Gallbladder (tissue), 1 donor: ENCODE results near the gene NDUFS6.

DNA sequence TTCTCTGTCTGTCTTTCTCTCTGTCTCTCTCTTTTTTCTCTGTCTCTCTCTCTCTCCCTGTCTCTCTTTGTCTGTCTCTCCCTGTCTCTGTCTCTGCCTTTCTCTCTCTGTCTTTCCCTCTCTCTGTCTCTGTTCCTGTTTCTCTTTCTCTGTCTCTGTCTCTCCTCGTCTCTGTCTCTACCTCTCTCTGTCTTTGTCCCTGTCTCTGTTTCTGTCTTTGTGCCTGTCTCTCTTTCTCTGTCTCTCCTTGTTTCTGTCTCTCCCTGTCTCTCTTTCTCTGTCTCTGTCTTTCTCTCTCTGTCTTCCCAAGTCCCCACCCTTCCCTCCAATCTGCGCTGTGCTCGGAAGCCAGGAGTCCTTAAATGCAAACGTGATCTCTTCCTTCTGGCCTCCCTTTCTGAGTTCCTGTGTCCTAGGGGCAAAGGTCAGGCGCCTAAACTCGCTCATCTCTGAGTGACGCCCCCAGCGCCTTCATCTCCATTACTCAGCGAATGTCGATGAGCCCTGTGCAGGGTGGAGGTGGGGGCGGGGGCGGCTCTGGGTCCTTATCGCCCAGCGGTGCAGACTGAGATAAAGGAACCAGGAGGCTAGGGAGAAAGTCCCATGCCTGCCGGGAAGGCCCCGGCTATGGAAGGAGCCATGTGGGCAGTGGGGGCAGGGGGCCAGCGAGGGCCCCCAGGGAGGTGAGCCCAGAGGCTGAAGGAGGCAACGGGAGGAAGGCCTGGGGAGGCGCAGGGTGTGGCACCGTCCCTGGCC is 1.6 kb upstream of the SLC6A19 start:
- PRO-cap: bidirectional peak, plus-strand start at position 573 of the sequence, minus-strand start at position 332 of the sequence

- PRO-cap: no peak
These were observed 24.4 kb upstream of the TERT start for GRCh38 chr5:1319306-1319709.

GRCh38 chr5:1344021-1344692 is 742 bp downstream of the CLPTM1L start:
- PRO-cap: no peak

GRCh38 chr5:1494448-1495619 is 28.9 kb downstream of the LPCAT1 start:
- PRO-cap: no peak

- PRO-cap: unidirectional peak, plus-strand start at chr5:1523285
These were observed 880 bp downstream of the LPCAT1 start for GRCh38 chr5:1522728-1523432.

DNA sequence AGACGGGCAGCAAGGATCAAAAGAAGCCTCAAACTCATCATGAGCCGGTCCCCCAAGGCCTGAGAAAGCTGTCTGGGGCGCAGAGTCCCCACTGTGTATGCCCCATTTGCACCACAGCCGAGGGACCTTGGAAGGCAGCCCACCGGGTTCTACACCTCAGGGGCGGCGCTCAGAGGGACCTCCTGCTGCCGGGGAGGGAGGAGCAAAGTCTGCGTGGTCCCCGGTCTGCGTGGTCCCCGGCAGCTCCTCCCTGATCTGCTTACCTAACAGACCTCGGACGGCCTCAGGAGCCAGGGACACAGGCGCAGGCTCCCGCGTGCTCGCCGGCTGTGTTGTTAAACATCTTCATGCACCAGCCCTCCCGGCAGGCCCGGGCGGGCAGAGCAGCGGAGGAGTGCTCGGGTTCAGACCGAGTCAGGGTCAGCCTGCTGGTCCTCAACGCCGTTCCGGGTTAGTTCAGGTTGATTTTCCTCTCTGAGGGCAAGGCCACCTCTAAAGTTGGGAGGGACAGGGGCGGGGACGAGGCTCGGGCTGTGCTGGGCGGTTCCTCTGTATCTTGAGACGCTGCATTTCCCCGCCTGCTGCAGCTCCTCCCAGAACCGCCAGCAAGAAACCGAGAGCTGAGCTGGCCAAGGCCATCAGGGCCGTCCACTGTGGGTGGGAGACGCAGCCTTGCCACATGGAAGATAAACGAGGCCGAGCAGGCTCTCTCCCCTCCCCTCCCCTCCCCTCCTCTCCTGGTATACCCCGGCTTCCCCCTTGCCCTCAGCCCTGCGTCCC is 74.6 kb downstream of the MRPL36 start:
- PRO-cap: no peak

- PRO-cap: no peak
These were observed 5.2 kb downstream of the MRPL36 start for GRCh38 chr5:1794355-1794823.

DNA sequence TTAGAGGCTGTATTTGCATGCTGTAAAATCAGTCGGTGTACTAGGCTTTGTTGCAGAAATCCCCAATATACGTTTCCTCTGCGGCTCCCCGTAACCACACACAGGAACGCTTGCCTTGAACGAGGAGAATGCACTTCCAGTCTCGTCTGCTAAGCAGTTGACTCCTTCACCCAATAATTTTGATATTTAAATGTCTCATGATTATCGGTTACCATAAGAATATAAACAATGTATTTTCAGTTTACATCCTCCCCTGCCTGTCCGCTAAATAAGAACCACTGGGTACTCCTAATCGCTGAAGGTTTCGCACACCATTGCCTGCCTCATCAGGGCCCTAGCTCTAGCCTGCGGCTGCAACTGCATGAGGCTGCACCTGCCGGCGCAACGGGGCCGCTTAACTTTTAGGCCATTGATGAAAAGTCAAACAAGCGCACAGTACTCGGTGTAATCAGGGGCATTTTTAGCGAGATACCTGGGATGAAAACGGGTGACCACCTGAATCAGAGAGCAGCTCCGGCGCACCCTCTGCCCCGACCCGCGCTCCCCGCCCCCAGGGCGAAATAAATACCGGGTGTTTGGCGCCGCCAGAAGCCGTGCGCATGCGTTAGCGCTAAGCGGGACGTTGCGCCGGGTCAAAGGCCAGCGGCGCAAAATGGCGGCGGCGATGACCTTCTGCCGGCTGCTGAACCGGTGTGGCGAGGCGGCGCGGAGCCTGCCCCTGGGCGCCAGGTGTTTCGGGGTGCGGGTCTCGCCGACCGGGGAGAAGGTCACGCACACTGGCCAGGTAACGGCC is at the start of gene NDUFS6:
NDUFS6 (plus strand) TSS at position 642 of the 793 bp plus-strand sequence.
- PRO-cap: bidirectional peak, plus-strand start at position 650 of the sequence, minus-strand start at position 537 of the sequence

DNA sequence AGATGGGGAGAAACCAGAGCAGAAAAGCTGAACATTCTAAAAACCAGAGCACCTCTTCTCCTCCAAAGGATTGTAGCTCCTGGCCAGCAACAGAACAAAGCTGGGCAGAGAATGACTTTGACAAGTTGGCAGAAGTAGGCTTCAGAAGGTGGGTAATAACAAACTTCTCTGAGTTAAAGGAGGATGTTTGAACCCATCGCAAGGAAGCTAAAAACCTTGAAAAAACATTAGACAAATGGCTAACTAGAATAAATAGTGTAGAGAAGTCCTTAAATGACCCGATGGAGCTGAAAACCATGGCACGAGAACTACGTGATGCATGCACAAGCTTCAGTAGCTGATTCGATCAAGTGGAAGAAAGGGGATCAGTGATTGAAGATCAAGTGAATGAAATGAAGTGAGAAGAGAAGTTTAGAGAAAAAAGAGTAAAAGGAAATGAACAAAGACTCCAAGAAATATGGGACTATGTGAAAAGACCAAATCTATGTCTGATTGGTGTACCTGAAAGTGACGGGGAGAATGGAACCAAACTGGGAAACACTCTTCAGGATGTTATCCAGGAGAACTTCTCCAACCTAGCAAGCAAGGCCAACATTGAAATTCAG is 71.8 kb upstream of the IRX4 start:
- PRO-cap: no peak

DNA sequence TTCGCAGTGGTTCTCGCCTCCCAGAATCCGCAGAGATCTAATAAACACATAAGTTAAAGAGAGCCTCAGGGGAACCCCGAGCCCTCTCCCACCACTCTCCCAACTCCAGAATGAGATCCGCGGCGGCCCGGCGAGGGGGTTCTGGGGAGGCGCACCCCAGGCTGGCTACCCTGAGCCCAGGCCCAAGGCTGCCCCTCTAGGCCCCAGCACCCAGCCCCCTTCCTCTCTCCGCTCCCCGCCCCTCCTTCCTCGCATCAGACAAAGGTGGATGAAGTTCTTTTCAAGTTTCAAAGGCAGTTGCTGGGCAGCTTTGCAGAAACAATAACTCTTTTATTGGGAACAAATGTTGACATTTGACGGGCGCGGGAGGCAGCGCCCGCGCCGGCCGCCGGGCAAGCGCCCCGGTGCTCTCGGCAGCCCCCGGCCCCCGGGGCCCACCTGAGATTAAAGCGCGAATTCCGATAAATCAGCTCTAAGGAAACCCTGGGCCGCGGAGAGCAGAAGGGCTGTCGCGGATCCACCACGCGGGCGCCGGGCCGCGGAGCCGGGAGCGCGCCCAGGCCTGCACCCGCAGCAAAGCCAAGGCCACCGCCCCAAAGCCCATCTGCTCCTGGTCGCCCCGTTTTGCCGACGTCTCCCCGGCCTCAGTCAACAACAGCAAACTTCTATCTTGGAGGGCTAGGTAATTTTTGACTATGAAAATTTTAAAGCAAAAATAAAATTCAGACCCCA is 8.3 kb downstream of the IRX2 start:
- PRO-cap: no peak

DNA sequence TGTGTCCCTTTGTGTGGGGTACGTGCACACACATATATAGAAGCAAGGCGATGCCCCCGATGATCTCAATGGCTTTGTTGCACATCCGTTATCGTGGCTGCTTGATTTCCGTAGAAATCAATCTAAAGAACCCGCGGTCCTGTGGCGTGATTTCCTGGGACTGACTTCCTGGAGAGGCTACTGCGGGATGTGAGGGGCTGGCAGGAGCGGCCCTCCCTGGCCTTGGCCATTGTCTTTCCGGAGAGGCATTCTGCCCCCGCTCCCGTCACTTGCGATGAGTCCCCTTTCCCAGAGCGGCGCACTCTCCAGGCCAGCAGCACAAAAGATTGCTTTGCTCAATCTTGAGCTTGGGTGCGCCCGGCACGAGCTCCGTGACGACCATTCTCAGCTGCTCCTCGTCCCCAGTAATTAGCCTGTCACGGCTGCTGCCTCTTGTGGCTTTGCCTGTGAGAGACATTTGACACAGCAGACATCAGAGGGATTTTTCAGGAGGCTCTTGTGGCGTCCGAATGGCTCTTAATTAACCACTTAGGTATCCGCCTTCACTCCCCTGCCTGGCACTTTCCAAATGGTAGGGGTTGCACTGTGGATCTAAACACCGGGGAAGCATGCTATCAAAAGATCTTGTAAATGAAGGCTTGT is 398.0 kb upstream of the IRX1 start:
- PRO-cap: no peak

- PRO-cap: no peak
These were observed 292.0 kb upstream of the IRX1 start for GRCh38 chr5:3303614-3304056.

DNA sequence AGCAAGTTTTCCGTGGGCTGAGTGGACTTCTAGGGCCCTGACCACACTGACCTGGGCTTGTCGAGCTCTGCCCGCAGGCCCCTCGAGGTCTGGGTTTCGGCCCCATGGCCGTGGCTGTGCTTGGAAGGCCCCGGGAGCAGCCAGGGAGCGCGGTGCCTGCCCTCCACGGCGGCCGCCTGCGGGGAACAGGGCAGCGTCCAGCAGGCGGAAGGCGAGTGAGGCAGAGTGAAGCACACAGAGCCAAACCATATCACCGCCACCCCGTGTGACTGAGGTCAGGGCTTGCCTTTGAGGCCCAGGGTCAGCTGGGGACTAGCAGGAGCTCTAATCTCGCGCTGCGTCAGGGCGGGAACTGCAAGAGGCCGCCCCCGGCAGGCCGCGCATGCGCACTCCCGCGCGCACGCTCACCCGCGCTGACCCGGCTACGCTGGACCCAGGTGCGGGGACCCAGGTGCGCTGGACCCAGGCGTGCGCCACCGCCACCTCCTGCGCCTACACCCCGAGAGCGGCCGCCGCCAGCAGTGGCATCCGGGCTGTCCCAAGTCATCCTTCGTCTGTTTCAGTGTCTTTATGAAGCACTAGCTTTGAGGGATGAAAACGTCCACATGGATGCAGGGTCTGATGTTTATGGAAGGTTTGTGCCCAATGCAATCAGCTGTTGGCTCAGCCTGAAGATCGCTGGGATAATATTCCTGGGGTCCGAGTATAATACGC is 59.8 kb upstream of the IRX1 start:
- PRO-cap: no peak

GRCh38 chr5:4117676-4117974 is 522.0 kb downstream of the IRX1 start:
- PRO-cap: no peak

- PRO-cap: no peak
These were observed 113.0 kb upstream of the ADAMTS16 start for GRCh38 chr5:5027125-5027532.

GRCh38 chr5:5658220-5658598 is 235.7 kb downstream of the ICE1 start:
- PRO-cap: no peak

DNA sequence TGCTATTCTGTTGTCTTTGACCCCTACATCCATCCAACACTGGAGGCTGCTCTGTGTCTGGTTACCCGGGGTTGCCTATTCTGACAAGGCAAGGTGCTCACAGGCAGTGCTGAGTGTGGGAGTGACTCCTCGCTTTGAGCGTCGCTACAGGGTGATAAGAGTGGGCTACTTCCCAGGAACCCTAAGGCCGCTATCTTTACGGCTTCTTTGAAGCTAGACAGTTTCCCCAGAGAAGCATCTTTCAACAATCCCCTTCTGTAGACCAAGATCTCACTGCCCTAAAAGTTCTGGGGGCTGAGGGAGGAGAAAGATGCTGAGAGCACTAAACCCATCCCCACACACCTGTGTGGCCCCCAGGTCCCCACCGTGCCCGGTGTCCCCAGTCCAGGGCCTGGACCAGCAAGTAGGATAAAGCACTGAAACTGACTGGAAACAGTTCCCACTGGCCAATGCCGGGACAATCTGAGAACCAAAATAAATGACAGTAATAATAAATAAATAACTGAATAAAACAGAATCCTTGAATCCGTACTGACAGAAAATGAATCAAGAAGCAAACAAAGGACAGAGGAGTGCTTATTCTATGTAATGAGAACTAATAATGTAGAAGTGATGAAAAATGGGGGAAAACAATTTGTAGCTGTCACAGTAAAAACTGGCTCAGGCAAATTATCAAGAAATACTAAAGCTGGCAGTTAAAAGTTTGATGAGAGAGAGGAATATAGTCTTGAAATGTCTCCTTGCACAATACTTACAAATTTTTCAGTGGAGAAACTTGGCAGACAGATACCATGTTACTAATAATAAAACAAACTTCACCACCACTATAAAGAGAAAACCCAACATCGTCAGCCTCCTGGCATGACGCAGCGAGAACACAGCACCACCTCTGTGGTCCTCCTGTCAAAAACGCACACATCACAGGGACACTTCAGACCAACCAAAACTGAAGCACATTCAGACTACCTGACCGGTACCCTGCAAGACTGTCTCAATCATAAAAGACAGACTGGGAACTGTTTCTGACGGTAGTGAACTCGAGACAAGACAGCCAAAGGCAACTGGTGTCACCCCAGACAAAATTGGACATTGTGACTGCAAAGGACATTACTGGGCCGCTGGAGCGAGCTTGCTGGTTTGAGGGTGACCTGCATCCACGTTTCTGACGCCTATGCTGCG is 34.8 kb downstream of the NSUN2 start:
- PRO-cap: no peak

DNA sequence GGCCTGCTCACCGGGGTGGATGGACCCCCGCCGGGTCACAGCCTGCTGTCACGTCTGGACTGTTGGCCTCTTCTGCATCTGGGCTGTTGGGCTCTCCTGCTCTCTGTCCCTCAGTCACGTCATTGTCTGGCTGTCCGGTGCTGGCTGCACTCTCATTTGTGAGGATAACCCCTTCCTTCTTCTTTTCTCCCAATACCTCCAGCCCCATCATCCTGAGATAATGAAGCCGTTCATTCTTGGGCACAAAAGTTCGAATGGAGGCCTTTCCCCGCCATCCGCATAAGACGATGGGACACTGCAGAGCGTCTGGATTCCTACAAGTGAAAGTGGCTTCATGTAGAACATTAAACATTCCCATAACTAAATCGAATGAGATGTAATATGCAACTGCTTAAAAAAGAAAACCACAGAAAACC is 32.9 kb downstream of the NSUN2 start:
- PRO-cap: no peak

- PRO-cap: no peak
These were observed 869 bp downstream of the SRD5A1 start for GRCh38 chr5:6633975-6634642.

- PRO-cap: no peak
These were observed 1.0 kb upstream of the ADCY2 start for GRCh38 chr5:7394797-7395381.